Occipital lobe (tissue), 2 donors: Measurements from ENCODE around the genes TPMT and ID4.

DNA sequence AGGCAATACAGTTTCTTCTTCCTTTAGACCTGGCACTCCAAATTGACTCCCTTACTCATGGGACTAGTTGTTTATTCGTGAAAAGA, 1.0 kb downstream of the FAM8A1 start:
- RAMPAGE, long total RNA: no peak

DNA sequence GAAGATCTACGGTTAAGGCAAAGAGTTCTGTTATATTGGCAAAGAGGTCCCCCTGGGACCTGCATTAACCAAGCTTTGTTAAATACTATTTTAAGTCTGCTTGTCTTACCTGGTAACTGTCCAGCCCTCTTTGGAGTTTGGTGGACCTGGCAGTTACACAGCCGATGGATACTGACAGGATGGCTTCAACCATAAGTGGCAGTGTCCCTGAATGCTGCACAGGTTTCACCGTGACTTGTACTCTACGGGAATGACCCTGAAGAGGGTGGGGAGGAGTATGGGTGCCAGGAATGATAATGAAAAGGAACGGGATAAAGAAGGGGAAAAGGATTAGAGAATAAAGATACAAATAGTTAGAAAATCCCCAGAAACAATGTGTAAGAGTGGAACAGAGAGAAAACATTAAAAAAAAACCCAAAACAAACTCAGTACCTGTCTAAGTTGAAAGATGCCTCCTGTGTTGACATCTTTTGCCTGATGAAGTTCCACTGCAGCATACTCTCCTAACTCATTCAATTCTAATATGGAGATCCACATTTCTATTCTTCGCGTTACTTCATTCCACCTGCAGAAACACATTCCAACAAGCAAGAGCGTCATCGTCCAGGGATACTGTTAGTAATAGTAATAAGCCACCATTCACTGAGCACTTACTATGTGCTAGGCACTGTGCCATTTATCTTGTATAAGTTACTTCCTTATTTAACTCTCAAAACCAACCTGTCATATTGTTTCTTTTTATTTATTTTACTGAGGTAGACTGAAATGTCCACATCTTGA, 87.6 kb upstream of the NUP153 start:
- RAMPAGE, long total RNA: no peak

GRCh38 chr6:17836741-17837303, 130.1 kb upstream of the NUP153 start:
- RAMPAGE, long total RNA: no peak

DNA sequence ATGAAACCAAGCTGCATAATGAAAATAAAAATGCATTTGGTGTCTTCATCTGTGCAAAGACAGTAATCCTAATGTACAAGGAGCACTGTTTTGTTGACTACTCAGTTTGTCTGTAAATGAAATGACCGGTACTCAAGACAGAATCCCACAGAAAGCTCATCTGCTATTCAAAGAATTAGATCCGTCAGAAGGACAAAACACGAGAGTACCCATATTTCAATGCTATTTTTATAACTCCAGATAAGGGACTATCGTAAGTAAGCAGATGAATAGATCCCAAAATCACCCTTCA, 2.5 kb downstream of the KIF13A start:
- RAMPAGE, long total RNA: no peak

DNA sequence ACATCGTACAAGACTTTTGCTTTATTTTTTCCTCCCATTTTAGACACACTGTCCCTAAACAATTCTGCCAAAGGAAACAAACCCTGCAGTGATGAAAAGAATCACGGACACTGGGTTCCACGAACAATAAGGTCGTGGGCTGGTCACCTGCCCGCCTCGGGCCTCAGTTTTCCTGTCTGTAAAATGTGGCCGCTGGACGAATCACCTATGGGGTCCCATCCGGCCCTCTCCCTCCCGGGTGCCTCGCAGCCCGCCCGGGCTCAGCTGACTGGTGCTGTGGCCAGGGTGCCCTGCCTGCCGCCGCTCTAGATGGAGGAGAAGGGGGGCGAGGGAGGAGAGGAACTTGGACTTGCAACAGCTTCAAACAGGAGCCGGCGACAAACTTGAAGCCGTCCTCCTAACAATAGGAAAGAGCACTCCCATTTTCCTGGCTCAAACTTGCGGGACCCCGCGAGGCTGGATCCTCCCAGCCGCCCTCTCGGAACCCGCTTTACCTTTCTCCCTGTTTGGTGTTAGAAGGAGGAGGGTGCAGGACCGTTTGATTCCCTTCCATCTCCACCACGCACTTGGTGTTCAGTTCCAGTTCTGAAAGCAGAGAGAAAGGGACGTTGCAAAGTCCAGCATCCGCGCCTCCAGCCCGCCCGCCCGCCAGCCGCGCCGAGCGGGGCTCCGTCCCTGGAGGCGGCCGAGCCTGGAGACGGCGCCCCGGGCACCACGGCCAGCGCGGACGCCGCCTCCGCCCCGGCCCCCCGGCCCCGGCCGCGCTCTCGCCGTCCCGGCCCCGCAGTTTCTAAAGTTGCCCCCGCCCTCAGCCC, 668 bp downstream of the KIF13A start:
- RAMPAGE, long total RNA: no peak

DNA sequence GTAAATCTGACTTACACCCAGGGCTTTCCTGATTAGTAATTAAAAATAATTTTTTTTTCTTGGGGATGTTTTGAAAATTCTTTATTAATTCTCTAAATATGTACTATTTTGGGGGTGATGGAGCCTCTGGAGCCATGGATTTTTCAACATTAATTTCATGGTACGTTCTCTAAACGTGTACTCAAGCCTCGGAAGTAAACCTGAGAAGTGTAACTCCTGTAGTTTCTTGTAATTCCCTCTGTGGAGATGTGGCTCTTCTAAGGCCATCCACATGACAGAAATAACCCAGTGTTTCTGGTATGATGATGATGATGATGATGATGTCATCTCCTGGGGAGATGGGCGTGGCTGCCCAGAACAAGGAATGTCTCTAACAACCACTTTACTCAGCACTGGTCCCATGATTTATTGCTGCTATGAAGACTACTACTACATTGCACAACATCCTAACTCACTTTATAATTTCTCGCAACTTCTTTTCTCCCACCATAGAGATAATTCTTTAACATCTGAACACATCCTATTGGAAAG, 6.7 kb downstream of the TPMT start:
- RAMPAGE, long total RNA: no peak

GRCh38 chr6:18153672-18153987, 1.2 kb downstream of the TPMT start:
- RAMPAGE, long total RNA: no peak

- RAMPAGE, long total RNA: start-site peak on the minus strand at chr6:18155077-18155093, 278 and 269 reads in 2 replicates
These were observed at the start of gene TPMT for GRCh38 chr6:18154775-18155231. Gene TPMT (minus strand): TSS chr6:18155077.

- RAMPAGE, long total RNA: no peak
These were observed 5.9 kb downstream of the KDM1B start for GRCh38 chr6:18161068-18161640.

GRCh38 chr6:18263415-18263776, 934 bp downstream of the DEK start:
- RAMPAGE, long total RNA: no peak

DNA sequence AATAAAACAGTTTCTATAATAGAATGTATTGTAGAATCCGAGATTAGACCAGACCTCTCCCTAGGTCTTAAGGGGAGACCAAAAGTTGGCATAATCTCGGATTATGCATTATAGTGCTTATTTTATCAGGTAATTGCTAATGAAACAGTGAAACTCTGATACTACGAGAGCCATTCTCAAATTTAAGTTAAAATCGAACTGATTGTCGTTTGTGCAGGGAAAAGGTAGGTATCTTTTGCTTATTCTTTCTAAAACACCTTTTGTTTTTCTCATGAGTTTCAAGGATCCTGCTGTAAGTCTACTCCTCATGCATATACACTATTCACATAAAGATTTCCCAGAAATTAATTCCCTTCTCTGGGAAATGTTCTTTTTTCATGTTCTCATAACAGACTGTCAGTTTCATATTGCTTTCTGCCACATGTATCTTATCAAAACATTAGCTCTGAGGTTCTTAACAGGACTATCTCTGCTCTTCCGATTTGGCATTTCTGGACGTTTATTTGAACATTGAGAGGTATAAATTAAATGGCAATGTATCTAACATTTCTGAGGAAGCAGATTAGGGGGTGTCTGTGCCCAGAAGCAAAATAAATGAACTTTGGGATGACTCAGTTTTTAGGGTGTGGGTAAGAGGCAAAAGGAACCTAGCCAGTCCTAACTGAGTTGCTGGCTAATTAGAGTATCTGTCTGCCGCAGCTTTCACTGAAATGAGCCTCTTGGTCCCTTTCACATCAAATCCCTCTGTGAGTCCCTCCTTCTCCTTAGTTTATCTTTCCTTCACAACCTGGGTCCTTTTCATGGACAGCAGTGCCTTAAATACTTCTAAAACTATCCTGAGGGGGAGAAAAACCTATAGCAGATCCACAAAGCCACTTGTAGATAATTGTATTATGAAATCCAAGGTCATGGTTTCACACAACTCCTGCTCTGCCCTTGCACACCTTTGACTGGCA, 979 bp downstream of the RNF144B start:
- RAMPAGE, long total RNA: no peak

DNA sequence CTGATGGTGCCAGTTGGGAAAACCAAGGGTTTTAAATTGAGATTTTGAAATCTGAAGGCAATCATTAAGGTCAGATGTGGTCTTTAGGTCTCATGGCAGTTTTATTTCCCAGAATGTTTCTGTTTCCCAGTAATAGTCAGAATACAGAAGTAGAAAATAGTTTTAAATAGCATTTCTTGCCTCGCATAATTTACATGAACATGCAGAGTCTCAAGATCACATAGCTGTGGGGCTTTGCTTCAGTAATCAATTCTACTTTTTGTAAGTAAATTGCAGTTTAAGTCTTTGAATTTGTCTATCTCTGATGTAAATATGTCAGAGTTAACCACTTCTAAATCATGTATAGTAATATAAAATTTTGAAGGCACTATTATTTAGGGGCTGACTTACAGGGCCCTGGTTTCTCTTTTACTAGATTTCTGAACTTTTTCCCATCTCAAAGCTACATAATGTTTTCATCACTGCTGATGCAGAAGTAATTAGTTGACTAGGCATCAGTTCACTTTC, 58.2 kb downstream of the RNF144B start:
- RAMPAGE, long total RNA: no peak

- RAMPAGE, long total RNA: no peak
These were observed 146.7 kb upstream of the ID4 start for GRCh38 chr6:19690498-19690800.

DNA sequence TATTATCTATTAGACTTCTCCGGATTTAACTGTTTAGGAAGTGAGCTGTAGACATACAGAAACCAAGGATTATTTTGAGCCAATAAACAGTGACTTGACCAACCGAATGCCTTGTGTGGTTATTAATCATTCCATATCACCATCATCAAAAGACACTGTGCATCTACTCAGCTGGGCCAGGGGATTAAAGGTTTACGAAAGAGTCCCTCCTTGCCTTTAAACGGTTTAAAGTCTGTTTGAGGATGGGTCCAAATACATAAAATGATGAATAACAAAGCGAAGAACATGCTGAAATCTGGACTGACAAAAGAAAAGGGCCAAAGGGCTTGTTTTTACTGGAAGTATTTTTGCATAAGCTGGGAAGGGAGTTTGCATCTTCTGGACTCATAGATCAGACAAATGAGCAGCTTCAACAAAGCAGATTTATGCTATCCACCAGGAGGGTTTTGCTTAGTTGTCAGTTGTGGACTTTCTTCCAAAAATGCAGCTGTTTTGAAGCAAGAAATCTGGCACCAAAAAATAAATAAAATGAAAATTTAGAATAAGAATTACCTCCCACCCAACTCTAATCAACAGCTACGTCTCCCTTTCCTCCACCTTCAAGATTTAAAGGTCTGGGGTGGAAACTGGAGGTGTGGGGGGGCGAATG, 33.6 kb upstream of the ID4 start:
- RAMPAGE, long total RNA: no peak

DNA sequence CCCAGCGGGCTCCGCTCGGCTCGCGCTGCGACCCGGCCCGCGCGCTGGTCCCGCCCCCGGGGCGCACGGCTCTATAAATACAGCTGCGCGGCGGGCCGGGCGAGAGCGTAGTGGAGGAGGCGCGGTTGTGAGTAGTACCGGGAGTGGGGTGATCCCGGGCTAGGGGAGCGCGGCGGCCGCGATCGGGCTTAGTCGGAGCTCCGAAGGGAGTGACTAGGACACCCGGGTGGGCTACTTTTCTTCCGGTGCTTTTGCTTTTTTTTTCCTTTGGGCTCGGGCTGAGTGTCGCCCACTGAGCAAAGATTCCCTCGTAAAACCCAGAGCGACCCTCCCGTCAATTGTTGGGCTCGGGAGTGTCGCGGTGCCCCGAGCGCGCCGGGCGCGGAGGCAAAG, at the start of gene ID4:
TSS of gene ID4 (plus strand) at position 102 of the 393 bp plus-strand sequence.
- RAMPAGE, long total RNA: start-site peak on the plus strand centred at position 103 of the sequence, 11 bp wide, 257 and 541 reads in 2 replicates

DNA sequence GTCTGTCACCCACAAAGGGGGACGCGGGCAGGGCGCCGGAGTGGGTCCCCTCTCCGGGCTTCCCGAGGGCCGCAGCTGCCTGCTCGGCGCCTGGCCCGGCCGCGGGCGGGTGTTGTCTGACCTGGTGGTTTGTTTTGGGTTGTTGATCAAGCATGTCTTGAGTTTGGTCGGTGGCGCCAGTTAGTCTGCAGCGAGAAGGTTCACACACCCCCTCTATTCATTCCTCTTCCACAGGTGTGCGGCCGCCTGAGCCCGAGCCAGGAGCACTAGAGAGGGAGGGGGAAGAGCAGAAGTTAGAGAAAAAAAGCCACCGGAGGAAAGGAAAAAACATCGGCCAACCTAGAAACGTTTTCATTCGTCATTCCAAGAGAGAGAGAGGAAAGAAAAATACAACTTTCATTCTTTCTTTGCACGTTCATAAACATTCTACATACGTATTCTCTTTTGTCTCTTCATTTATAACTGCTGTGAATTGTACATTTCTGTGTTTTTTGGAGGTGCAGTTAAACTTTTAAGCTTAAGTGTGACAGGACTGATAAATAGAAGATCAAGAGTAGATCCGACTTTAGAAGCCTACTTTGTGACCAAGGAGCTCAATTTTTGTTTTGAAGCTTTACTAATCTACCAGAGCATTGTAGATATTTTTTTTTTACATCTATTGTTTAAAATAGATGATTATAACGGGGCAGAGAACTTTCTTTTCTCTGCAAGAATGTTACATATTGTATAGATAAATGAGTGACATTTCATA, 2.0 kb downstream of the ID4 start:
- RAMPAGE, long total RNA: no peak

DNA sequence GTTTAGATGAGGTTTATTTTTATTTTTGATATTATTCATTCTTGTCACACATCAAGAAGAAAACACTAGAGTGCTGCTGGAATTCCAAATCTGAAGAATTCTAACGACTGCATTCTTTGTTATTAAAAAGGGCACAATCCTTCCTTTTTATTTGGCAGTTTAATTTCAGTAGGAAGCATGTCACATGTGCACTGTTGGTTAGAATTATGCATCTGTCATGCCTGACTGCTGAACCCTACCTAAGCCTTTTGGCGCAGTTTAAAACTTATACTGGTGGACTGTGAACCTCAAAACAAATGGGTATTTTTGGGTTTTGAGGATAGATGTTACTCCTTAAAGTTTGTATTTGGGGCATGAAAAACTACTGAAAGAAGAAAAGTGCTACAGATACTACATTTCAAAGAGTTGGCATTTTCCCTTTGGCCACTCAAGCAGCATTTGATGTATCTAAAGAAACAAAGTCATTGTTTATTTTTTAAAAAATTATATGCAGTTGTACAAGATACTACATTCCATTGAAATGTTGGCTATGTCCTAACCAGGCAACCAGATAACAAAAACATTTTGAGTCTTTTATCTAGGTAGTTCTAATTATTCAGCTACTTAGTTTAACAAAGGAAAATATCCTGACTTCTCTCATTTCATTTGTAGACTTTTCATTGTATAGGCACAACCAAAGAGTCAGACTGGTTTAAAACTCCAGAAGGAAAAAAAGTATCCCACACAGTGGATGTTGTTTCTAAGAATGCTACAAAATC, 4.2 kb downstream of the ID4 start:
- RAMPAGE, long total RNA: no peak

GRCh38 chr6:20134108-20134460, 78.2 kb downstream of the MBOAT1 start:
- RAMPAGE, long total RNA: no peak

- RAMPAGE, long total RNA: no peak
These were observed 1.2 kb upstream of the MBOAT1 start for GRCh38 chr6:20213563-20213800.

DNA sequence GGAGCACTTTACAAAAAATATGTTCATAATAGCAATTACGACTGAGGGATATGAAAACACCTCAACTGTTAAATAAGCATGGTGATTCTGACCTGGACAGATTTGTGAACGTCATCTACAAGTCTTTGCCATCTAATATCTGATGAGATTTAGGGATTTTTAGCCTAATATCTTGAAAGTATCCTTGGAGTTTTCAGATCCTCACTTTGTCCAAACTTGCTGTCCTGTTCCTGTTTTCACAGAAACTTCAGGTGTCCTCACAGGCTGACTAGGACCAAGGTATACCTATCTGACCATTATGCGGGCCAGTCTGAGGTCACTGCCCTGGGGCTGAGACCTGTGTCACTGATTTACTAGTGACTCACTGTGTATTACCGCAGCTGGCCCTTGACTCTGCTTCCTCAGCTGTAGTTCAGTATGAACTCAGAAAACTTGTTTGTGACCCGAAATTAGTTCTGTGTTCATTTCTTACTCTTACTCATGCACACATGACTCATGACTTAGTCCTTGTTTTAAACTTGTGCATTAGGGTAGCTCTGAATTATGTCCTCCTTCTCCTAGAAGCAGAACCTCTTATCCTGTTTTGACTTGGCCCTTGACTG, 343.0 kb downstream of the CDKAL1 start:
- RAMPAGE, long total RNA: no peak